Choroid plexus epithelial cell (primary cell): Measurements from ENCODE around the genes POLD2 and MYL7.

- RRBS: no CpG with 5 or more reads among the region's 20 CpGs
These were observed 764.3 kb downstream of the SUGCT start for GRCh38 chr7:40898923-40899698.

- RRBS: 2% methylated on average over 12 of the region's 44 CpGs
These were observed 2.4 kb upstream of the INHBA start for GRCh38 chr7:41705022-41705917.

- RRBS: no CpG with 5 or more reads among the region's 12 CpGs
These were observed 178.8 kb upstream of the INHBA start for GRCh38 chr7:41881557-41882213.

GRCh38 chr7:42050395-42050782 is 186.6 kb downstream of the GLI3 start:
- RRBS: no CpG with 5 or more reads among the region's 5 CpGs

DNA sequence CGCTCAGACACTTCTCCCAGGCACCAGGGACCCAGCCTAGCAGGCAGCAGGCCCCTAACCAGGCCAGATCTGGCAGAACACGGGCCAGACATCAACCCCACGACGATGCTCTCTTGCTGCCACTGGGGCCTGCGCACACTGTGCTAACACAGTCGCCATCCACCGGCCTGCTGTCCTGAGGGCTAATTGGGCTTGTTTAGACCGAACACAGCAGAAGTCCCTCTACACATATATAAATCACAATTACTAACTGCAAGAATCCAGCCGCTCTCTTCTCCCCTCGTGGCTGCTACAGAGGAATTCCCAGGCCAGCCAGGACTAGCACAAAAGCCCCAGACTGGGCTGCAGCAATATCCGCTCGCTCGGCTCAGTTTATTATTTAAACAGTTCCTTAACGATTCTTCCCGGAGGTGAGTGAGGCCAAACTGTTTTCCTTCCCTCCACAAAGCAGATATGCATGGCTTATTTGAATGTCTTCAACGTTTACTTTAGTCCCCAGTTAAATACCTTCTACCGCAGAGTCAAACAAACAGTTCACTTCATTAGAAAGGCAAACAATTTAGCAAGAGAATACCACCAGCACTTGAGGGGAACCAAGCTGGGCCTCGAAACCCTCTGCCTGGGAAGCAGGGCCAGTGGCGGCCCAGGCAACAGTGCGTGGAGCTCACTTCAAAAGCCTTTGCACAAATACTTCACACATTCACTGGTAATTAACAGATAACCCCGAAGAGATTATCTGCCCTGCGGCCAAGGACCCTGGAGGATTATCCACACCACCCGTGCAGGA is 145.4 kb downstream of the GLI3 start:
- RRBS: no CpG with 5 or more reads among the region's 23 CpGs

- RRBS: no CpG with 5 or more reads among the region's 4 CpGs
These were observed 17.6 kb downstream of the GLI3 start for GRCh38 chr7:42219329-42219836.

DNA sequence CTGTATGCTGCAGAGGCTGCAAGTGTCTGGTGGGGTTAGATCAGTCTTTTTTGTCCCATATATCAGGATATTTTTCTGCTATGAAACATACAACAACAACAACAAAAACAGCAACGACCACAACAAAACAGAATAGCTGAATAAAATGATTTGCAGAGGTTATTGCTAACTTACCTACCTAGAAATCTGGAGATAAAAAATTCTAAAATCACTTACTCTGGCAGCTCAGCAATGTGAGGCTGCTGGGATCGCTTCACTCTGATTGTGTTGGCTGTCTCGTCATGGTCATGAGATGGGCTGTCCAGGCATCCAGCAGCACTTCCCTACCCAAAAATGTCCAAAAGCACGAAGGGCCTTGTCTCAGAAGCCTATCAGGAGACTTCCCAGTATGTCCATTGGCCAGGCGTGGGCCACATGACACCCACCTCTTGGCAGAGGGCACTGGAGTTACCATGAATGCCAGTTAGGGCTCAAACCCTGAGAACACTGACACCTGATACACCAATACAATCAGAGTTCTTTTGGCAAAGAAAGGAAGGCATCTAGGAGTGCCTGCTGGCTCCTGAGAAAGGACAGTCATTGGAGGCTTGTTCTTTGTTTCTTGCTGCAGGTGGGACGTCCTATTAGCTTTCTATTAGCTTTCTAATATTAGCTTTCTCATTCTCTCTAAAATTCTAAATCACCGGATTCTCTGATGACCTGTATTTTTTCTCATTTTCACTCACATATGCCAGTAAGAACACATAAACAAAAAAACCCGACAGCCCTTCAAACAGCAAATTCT is 27.0 kb upstream of the GLI3 start:
- RRBS: no CpG with 5 or more reads among the region's 8 CpGs

GRCh38 chr7:42930740-42931418 is 1.1 kb downstream of the PSMA2 start:
- RRBS: no CpG with 5 or more reads among the region's 9 CpGs

DNA sequence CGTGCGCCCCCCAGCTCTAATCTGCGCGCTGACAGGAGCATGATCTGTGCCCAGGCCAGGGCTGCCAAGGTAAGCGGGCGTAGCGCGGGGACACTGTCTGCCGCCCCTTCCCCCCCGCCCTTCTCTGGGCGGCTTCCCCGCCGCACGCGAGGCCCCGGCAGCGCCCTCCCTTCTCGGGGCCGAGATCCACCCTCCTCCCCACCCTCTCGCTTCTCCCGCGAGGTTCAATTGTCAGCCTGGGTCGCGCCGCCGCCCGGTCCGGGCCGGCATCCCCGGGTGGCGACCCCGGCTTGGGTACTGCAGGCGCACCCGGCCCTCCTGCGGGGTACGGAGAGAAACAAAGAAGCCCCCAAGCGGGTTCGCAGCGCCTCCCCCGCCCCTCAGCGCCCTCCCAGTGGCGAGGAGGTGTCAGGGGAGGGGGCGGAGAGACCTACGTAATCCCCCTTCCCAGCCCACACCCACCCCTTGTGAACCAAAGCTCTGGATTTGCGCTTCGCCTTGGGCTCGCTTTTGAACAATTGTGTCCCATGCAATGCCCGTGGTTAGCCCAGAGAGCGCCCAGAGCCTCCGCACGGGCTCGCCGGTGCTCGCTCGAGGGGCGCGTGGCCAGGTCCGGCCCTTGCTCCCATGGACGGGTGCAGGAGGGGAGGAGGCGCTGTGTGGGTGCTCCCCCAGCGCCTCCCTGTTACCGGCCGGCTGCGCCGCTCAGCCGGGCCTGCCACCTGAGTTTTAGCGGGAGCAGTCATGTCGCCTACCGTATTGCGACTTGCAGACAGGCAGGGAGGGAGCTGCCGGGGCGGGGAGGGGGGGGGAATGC is 630 bp downstream of the HECW1 start:
- RRBS: 2% methylated on average over 13 of the region's 72 CpGs

DNA sequence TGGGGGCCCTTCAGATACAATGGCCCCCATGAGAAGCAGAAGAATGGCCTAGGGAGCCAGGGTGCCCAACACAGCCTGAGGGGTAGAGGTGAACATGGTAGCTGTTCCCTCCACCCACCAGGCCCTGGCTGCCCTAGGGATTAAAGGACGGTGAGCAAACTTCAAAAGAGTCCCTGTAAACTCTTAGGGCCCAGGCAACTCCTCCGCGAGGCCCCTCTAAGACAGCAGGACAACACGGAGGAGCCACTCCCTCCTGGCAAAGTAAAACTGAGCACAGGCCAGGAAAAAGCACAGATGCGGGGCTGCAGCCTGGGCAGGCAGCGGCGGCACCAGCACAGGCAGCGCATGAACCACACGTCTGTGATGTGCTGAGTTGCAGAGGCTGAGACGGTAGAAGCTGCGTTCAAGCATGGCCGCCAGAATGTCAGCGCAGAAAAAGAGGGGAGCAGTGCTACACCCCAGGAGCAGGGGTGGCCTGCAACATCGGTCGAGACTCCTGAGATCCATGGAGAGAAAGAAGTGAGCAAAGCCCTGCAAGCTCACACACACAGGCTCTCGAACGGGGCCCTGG is 46.2 kb upstream of the STK17A start:
- RRBS: no CpG with 5 or more reads among the region's 17 CpGs

DNA sequence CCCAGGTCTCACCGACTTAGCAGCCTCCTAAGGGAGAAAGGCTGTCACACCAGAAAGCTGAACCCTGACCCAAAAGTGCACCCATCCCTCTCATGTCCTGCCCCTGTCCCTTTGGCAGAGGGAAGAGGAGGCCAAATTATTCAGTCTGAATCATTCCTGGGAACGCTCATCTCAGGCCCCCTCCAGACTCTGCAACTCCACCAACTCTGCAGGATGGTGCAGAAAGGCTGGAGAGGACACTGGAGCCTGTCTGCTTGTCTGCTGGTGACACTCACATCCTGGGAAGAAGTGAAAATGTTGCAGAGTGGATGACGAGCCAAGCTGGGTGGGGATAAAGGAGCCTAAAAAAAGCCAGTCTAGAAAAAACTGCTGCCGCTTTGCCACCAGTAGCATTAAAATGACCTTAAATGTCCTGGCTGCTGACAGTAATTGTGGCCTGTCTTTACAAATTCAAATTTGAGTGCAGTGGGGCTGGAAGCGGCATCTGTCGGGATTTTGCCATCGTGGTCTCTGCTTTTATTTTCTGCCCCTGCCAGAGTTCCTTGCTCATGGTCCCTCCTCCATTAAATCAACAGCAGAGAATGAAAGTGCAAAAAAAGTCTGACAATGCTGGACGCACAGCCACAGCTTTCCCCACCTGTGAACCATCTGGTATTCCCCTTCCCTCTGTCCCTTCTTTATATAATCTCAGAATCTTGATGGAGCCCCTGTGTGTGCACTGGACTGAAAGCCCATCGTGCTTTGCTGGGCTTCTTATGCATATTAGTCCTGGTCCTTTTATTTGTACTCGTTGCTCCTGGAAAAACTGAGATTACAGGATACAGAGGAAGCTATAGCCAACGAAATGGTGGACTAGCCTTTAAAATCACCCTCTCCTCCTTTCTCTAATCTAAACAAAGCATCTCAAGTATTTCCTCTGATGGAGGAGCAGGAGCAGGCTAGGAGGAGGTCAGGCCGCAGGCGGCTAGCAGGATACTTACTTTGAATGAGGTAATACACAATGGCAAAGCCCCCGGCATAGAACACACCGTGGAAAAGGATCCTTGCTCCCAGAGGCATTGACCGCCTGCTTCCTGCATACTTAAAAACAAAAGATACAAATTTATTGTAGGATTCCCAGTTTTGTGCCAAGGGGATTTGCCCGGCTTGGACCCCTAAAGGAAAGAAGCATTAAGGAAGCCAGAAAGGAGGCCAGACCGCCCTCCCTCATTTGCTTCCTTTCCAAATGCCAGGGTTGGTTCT is 64.1 kb downstream of the STK17A start:
- RRBS: no CpG with 5 or more reads among the region's 18 CpGs

DNA sequence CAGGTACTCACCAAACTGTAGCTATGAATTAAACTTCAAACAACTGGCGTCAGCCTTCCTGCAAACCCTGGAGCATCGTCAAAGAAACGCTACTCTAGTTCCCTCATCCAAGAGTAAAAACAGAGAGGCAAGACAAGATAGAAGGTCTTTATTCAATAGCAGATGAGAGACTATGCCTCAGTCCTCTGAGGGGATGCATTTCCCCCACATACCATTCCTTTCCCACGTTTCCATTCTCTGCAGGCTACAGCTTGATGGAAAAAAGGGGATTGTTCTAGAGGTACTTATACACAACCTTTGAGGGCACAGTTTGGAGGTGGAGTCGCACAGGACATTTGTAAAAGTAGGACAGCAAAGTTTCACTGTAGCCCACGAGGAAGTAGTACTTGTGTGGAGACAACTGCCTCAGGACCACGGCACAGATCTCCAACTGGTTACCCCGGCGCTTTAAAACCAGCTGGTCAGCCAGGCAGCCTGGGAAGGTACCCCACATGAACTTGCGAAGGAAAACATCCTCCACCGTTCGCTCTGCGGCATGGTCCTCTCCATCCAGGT is 2.8 kb downstream of the MRPS24 start:
- RRBS: no CpG with 5 or more reads among the region's 13 CpGs

DNA sequence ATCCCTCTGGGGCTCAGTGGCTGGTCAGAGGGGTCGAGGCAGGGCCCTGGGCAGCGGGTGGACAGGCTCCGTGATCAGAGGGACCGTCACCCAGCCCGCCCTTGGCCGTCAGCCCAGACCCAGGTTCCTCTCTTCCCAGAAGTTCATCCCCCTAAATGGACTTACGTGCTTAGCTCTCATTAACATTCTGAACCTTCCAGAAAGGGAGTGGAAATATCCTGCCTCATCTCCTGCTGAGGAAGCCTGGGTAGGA is 22.7 kb upstream of the SPDYE1 start:
- RRBS: no CpG with 5 or more reads among the region's 7 CpGs

GRCh38 chr7:44045458-44046286 is 1.2 kb downstream of the DBNL start:
- RRBS: no CpG with 5 or more reads among the region's 6 CpGs

DNA sequence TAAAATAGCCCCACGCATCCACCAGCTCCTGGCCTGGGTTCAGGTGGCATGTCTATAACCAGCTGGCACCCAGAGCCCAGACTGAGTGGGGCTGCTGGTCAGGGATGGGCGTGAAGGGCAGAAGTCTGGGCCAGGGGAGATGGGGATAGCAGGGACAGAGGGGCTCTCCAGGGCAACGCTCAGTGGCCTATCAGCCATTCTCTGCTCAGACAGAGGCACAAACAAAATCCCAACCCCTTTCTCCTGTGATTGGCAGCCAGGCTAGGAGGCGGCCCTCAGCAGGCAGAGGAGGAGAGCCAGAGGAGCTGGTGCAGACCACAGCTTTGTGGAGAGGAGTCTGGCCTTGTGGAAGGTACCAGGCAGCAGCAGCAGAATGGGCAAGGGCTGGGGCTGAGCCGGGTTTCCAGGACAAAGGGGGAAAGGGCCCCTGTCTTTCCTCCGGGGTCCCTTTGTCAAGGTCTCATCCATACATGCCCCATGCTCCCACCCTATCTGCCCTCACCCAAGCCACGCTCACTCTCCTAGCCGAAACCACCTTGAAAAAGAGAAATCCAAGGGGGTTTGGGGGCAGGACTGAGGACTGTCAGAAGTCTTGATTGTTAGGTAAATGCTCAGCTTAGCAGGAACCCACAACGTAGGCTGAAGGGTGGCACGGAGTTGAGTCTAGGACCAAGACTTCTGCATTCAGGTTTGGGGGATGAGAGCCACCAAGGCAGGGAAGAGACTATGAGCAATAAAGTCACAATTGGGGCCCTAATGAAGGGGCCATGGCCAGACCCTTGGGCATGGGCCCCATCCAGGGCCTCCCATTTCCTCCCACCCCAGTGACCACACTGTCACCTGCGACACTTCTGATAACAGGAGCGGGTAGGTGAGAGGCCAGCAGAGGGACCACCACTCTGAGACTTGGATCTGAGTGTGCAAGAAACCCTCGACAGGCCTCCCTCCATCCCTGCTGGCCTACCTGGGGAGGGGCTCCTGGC is 650 bp upstream of the PGAM2 start:
- RRBS: no CpG with 5 or more reads among the region's 13 CpGs

DNA sequence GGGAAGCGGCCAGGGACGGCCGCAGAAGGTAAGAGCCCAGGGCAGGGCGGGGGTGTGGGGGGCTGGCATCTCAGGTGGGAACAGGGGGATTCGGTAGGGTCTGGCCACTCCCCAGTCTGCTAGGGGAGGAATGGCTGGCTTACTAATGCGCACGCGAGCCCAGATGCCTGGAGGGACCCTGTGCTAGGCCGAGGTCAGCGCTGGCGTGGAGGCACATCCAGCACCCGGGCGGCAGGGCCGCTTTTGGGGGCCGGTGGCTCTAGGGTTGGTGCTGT is 683 bp downstream of the AEBP1 start:
- RRBS: no CpG with 5 or more reads among the region's 15 CpGs

- RRBS: no CpG with 5 or more reads among the region's 41 CpGs
These were observed 9.2 kb downstream of the AEBP1 start for GRCh38 chr7:44113165-44113867.

- RRBS: 1% methylated on average over 12 of the region's 92 CpGs
These were observed at the start of gene POLD2 for GRCh38 chr7:44122901-44124061. Gene POLD2, minus strand, starts transcription at chr7:44123548.

DNA sequence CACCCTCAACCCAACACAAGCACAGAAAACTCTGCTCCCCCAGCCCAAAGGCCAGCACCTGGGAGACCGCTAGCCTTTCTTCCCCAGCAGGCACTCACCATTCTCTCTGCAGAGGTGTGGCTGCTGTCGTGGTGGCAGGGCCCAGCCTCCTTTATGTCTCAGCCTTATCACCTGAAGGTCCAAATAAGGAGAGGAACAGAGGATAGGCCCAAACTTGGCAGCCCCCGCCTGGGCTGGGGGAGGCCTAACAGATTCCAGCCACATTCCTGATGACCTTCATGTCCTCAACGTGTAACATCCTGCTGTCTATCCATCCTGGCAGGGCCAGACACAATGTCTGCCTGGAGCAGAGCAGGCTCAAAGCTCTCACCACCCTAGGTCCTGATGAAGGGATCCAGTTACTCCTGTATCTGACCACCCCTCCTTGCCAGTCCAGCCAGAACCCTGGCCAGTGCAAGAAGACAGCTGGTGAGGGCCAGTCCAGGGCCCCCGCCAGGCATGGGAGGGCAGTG is at the start of gene MYL7:
Gene MYL7, minus strand, starts transcription at position 128 of the 512 bp plus-strand sequence.
- RRBS: no CpG with 5 or more reads among the region's 5 CpGs

- RRBS: no CpG with 5 or more reads among the region's 10 CpGs
These were observed 33.9 kb downstream of the CAMK2B start for GRCh38 chr7:44291510-44291893.